Amniotic epithelial cell (primary cell): ENCODE data around the genes CLDN5, TANGO2 and DGCR8.

GRCh38 chr22:19127360-19127803 is 3.7 kb upstream of the TSSK2 start:
- RRBS: no CpG with 5 or more reads among the region's 9 CpGs

DNA sequence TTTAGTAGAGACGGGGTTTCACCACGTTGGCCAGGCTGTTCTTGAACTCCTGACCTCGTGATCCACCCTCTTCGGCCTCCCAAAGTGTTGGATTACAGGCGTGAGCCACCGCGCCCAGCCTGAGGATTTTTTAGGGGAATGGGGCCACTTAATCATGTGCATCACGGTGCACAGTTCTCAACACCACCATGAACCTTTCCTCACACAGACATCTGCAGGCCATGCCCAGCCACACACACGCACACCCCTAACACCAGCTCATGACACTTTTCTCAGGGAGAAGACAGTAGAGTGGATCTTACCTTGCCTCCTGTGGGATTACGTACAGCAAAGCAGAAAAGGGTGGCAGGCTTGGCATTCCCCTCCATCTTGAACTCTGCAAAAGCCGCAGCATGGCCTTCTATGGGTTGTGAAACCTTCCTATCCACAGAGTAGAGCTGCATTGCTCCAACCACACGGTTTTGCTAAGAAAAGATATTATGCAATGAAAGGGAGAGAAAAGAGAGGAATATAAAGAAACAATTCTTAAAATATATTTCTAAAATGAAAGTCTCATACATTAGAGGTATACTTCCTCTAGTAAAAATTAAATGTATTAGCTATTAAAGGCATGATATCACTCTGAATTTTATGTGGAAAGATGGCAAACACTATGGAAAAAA is 48.9 kb downstream of the CLTCL1 start:
- RRBS: no CpG with 5 or more reads among the region's 12 CpGs

DNA sequence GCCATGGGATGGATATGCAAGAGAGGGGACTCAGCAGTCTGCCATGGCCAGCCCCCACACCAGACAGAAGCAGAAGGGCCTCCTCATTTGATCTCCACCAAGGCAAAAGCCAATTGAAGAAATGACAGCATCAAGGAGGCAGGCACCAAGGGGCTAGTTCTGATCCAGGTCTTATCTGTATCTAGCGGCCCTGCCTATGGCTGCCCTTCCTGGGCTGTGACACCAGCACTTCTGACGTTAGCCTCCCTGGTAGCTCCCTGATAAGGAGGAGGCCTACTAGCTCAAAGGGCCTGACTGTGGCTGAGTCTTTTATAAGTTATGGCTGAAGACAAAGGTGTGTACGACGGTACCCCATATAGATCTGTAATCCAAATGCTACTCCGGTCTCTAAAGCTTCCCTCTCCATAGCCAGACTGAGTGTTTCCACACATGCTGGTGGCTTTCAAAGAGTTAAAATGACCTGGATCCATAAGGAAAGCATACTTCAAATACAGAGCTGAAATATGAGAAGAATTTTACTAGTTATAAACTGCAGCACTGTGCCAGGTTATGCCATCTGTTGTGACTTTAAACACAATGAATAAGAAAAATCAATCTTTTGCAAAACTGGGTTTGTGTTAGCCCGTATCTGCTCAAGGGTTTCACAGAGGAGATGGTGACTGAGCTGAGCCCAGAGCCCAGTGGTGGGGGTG is 34.4 kb downstream of the HIRA start:
- RRBS: no CpG with 5 or more reads among the region's 6 CpGs

- RRBS: no CpG with 5 or more reads among the region's 16 CpGs
Measured at GRCh38 chr22:19401221-19402508, 29.9 kb downstream of the HIRA start.

DNA sequence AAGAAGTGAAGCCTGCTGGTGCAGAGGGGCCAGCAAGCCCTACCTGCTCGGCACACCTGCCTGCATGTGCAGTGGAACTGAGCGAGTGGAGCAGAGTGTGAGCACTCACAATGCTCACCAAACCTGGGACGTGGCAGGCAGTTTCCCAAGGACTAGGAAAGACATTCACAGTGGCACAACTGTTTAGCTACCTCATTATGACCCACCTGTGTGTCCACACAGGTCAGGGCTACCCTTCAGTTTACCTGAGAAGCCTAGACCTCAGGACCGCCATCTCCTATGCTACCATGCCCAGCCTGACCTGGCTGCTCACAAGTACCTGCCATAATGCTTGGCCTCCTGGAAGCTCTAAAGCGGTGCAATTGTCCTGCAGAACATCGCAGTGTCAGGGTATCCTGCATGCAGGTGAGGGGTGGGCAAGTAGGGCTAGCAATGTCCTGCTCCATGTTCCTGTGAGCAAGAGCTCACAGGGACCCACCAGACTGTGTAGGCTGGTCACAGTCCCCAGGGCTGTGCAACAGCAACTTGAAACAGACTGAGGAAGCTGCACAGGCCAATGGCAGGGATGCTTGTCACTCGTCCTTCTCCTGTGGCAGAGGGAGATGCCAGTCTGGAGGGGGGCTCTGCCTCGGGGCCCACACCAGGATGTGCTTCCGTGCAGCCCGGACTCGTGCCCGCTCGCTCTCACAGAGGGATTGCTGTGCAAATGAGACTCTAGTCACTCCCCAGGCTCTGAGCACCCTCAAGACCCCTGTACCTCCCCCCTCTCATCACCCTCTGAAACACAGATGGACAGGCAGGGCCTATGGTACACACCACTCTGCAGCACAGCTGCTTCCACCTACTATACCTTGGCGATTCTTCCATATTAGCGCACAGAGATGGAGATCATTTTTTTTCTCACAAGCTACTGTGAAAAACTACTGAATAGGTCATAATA is 3.5 kb downstream of the C22orf39 start:
- RRBS: no CpG with 5 or more reads among the region's 15 CpGs

GRCh38 chr22:19448028-19448763 is 685 bp upstream of the C22orf39 start:
- RRBS: no CpG with 5 or more reads among the region's 19 CpGs

GRCh38 chr22:19524314-19525114 is at the start of gene CLDN5:
Gene CLDN5, minus strand, starts transcription at chr22:19524410.
- RRBS: 3% methylated on average over 14 of the region's 57 CpGs

- RRBS: no CpG with 5 or more reads among the region's 9 CpGs
Measured at GRCh38 chr22:19599725-19600222, 75.6 kb upstream of the CLDN5 start.

GRCh38 chr22:19940974-19941608 is 481 bp upstream of the COMT start:
- RRBS: 2% methylated on average over 4 of the region's 15 CpGs

GRCh38 chr22:19991207-19991567 is 25.4 kb downstream of the ARVCF start:
- RRBS: no CpG with 5 or more reads among the region's 2 CpGs

DNA sequence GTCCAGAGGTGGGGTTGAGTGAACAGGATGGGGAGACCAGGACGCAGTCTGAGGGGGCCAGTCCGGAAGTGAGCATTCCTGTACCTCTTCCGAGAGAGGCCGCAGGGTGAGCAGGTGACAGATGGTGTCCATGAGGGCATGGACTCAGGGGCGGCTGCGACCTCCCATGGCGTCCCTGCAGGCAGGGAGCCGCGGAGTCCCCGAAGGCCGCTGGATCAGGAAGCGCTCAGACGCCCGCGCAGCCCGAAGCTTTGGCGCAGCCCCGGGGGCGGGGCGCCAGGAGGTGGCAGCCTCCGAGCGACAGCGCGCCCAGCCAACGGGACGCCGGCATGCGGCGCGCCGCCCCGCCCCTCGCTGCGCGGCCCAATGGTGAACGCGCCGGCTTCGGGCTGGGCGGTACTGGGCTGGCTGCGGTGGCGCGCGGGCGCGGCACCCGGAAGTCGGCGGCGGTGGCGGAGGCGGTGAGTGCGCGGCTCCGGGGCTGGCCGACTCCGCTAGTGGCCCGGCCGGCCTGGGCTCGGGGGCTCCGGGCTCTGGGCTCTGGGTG is at the start of gene TANGO2:
Gene TANGO2 (plus strand): TSS at position 437 of the 547 bp plus-strand sequence.
- RRBS: 2% methylated on average over 38 of the region's 61 CpGs

GRCh38 chr22:20043107-20043684 is 22.3 kb downstream of the TANGO2 start:
- RRBS: no CpG with 5 or more reads among the region's 20 CpGs

DNA sequence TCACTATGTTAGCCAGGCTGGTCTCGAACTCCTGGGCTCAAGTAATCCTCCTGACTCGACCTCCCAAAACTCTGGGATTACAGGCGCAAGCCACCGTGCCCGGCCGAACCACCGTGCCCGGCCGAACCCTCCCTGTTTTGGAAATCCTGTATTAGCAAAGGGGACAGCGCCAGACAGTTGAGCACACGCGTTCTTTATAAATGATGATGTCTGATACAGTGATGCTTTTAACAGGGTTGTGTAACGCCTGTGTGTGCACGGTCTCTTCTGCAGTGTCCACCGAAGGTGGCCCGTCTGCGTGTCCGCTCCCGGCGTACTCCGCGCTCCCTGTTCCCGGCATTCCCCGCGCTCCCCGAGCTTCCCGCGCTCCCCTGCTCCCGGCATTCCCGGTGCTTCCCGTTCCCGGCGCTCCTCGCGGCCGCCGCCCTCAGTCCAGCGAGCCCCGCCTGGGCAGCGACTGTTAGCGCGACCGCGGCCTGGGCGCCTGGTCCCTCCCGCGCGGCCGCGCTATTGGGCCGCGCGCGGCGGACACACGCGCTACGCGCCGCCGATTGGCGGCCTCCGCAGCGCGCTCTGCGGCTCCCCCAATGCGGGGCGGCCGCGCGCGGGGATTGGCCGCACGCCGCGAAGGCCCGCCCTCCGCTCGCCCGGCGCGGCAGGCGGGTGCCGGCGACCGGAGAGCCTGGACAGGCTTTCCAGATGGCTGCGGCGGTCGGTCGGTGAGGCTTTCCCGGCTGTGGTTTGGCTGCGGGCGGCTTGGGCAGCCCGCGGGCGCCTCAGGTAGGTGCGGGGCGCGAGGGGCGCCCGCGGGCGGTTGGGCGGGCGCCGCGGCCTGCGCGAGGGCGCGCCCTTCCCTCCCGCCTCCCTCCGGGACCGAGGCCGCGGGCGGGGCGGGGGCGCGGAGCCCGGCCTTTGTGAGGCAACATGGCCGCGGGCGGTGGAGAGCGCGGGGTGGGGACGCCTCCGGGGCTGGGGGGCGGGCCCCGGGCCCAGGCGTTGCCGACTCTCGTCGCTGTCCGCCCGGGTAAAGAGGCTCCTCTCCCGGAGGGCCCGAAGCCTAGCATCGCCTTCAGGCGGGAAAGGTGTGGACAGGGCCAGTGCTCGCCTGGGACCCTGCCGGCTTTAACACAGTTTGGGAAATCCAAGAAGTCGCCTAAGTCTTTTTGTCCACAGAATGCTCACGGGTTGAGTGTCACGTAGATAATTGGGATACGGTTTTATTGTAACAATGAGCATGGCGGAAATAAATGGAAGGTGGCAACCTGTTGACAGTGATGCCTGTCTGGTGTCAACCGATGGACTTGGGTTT is at the start of gene DGCR8:
Gene DGCR8 (plus strand): TSS at position 638 of the 1,309 bp plus-strand sequence.
- RRBS: 2% methylated on average over 41 of the region's 148 CpGs

DNA sequence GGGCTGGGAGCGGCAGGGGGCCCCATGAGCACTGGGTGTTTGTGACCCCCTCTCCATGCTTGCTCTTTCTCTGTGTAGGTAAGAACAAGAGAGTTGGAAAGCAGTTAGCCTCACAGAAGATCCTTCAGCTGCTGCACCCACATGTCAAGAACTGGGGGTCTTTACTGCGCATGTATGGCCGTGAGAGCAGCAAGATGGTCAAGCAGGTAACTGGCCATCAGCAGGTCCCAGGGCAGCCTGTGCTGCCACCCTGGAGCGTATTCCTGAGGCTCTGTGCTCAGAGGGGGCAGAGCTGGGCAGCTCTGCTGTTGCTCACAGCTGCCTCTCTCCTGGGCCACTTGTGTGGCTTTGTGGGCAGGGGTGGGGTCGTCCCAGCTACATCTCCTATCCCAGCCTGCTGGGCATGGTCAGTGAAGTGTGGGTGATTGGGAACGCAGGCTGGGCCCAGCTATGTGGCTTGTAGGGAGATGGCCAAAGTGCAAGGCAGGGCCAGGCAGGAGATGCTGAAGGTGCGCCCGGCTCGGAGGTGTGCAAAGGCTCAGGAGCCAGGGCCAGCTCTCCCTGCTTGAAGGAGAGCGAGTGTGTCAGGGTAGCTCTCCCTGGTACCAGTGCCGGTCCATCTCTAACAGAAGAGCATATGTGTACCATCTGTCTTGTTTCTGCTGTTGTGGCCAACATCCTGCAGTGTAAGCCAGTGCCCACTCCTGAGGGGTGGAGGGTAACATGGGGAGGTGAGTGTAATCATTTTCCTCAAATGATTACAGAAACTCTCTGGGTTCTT is 8.5 kb upstream of the RANBP1 start:
- RRBS: 90% methylated on average over 2 of the region's 11 CpGs

DNA sequence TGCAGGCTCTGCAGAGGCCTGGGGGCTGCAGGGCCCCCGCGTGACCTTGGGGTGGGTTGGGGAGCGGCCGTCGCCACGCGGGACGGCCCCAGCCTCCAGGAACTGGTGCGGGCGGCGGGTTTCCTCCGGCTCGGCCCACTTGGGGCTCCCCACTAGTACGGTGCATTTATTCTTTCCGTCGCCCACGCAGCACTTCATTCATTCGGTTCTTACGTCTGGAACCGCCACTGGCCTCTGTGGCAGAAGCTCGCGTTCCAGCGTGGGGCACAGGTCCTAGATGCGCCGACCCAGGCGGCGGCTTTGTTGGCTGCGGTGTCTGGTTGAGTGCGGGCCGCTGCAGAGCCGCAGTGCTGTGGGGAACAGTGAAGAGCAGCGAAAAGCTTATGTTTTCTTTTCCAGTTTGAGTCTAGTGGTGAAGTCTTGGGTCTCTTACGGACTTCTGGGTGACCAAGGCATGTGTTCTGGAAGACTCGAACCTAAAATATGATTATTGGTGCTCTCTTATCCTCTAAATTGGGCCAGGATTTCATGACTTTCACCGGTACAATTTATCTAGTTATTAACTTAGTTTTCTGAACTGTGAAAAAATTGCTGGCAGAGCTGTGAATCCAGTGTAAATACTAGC is 948 bp upstream of the TRMT2A start:
- RRBS: no CpG with 5 or more reads among the region's 35 CpGs

- RRBS: no CpG with 5 or more reads among the region's 4 CpGs
Measured at GRCh38 chr22:20219691-20220252, 48.3 kb downstream of the RTN4R start.

DNA sequence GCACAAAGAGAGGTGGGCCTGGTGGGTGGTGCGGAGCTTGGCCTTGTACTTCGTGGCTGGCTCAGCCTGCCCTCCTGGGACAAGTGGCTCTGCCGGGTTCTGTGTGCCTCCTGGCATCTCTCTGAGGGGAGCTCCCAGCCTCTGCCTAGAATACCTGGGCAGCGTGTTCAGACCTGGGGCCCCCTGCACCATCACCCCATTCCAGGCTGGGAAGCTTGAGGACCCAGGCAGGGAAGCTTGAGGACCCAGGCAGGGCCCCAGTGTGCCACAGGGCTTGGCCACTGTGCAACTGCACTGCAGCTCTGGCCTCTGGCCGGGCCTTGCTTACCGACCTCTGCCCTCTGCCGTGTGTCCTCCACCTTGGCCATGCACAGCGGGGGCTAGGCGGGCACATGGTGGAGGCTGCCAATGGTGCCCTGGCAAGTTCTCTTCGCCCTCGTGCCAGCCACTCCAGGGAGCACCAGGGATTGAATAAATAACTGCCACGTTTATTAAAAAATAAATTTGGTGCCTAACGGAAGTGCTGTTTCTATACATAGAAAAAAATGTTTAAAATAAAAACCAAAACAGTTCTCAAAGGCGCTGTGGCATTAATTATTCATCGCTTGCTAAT is 46.1 kb downstream of the RTN4R start:
- RRBS: no CpG with 5 or more reads among the region's 15 CpGs

GRCh38 chr22:20241603-20242128 is 26.5 kb downstream of the RTN4R start:
- RRBS: no CpG with 5 or more reads among the region's 34 CpGs

- RRBS: no CpG with 5 or more reads among the region's 15 CpGs
Measured at GRCh38 chr22:20519898-20520891, 12.8 kb downstream of the MED15 start.

DNA sequence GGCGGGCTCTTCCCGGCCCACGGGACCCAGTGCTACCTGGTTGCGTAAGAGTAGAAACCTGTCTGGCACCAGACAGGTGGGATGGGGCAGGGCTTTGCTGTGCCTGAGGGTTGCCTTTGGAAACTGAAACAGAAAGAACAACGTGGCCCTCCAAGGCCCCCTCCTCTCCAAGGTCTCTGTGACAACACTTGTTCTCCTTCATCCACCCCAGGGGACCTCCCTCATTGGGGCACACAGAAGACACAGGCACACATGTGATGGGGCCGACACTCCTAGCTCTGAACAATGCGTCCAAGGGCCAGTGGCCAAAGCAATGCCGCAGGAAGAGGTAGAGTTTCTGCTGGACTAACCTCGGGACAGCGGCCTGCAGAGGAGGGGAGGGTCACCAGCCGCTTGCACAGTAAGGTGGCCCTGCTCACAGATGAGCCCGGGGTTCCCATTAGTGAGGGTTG is 99.1 kb downstream of the MED15 start:
- RRBS: no CpG with 5 or more reads among the region's 12 CpGs